Frontal cortex (tissue), 2 donors: ENCODE measurements around the genes SMURF2 and LRRC37A3.

DNA sequence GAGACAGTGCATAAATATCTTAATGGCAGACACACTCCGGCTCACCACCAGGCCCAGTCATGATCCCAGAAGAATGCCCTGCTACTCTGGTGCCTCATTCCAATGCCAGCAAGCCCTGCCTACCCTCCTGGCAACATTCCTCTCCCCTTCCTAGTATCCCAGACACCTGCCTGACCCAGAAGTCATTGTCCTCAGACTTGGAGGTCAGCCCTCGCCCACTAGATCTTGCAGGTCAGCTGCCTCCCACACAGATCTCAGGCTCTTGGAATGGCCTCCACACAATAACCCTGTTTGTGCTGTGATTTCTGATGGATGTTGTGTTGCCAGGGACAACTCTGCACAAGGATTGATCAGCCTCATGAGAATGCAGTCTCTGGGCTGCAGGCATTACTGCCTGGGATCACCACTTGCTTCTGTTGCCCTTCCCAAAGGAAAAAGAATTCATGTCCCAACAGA lies 1.9 kb upstream of the TEX2 start:
- RAMPAGE, long total RNA: no peak

DNA sequence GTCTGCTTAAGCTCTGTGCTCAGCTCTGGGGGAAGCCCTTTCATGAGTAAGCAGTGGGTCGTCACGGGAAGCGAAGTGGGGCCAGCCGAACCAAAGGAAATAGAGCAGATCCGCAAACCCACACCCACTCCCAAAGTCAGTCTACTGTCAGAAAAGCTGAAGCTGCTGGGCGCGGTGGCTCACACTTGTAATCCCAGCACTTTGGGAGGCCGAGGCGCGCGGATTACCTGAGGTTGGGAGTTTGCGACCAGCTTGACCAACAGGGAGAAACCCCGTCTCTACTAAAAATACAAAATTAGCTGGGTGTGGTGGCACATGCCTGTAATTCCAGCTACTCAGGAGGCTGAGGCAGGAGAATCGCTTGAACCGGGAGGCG lies 50.0 kb downstream of the PECAM1 start:
- RAMPAGE, long total RNA: no peak

GRCh38 chr17:64344070-64344986 lies 46.3 kb downstream of the PECAM1 start:
- RAMPAGE, long total RNA: no peak

- RAMPAGE, long total RNA: no peak
Measured at GRCh38 chr17:64411859-64412464, 21.3 kb upstream of the PECAM1 start.

- RAMPAGE, long total RNA: no peak
Measured at GRCh38 chr17:64413408-64414029, 22.9 kb upstream of the PECAM1 start.

GRCh38 chr17:64418495-64419009 lies 27.9 kb upstream of the PECAM1 start:
- RAMPAGE, long total RNA: no peak

GRCh38 chr17:64529259-64529877 lies 22.6 kb downstream of the CEP95 start:
- RAMPAGE, long total RNA: no peak

- RAMPAGE, long total RNA: no peak
Measured at GRCh38 chr17:64531721-64532340, 25.1 kb downstream of the CEP95 start.

- RAMPAGE, long total RNA: no peak
Measured at GRCh38 chr17:64532667-64533024, 25.9 kb downstream of the CEP95 start.

GRCh38 chr17:64580731-64581232 lies 74.0 kb downstream of the CEP95 start:
- RAMPAGE, long total RNA: no peak

- RAMPAGE, long total RNA: no peak
Measured at GRCh38 chr17:64661759-64662146, 354 bp downstream of the SMURF2 start.

DNA sequence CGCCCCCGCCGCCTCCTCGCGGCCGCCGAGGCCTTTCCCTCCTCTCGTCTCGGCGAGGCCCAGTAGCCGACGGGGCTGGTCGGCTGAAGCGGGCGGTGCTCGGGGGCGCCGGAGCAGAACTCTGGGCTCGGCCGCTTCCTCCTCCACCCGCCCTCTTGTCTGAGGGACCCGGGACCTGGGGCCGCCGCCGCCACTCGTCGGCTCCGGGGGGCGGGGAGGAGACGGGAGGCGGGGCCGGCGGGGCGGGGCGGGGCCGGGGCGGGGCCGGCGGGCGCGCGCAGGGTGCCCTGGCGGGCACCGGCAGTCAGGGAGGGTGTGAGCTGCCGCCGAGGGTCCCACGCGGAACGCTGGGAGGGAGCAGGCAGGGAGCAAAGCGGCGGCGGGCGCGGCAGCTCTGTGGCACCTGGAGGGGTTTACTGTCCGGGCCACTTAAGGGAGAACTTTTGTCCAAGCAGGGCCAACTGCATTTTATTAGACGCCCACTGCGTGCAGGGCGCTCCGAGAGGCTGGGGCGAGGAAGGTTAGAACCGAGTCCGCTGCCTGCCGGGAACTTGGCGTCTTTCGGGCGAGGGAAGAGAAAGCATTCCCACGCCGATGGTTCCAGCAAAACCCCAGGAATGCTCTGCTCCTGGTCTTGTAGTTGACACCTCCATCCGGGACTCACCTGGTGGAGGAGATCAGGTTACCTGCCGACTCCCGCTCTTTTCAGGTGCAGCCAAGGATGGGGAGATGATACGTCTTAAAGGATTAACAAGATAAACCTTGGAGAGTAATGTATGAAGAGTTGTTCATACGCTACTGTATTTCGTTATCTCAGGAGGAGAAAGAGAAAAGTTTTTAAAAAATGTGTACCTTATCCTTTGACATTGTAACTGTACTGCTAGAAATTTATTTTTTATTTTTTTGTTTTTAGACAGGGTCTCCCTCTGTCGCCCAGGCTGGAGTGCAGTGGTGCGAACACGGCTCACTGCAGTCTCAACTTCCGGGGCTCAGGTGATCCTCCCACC lies at the start of gene SMURF2:
Gene SMURF2, minus strand, starts transcription at position 161 of the 1,007 bp plus-strand sequence.
- RAMPAGE, long total RNA: no peak

- RAMPAGE, long total RNA: no peak
Measured at GRCh38 chr17:64773839-64774668, 111.9 kb upstream of the SMURF2 start.

DNA sequence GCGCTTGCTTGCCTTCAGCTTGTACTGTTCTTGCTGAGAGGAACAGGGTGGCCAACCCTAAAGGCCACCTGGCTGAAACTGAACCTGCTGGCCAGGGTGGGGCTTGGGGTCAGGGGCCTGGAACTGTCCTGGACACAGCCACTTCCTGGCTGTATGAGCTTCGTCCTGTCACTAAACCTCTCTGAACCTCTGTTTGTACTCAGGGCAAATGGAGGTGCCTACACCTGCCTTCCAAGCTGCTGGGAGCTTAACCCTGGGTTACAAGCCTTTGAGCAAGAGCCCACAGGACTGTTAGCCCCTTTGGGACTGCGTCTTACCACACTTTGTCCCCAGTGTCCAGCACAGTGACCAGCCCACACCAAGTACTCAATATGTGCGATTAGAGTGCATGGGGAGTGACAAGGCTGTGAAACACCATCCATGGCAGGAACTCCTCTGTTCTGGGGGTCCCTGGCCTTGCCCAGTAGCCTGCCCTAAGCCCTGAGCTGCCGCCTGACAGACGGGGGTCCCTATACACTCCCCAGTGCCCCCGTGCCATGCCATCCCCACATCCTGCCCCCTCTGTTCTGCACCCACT lies 112.7 kb upstream of the SMURF2 start:
- RAMPAGE, long total RNA: no peak

- RAMPAGE, long total RNA: start-site peak on the minus strand at chr17:64919461-64919482, 56 and 15 reads in 2 replicates
Measured at GRCh38 chr17:64919306-64920227, at the start of gene LRRC37A3. LRRC37A3 (minus strand) TSS chr17:64919478.

DNA sequence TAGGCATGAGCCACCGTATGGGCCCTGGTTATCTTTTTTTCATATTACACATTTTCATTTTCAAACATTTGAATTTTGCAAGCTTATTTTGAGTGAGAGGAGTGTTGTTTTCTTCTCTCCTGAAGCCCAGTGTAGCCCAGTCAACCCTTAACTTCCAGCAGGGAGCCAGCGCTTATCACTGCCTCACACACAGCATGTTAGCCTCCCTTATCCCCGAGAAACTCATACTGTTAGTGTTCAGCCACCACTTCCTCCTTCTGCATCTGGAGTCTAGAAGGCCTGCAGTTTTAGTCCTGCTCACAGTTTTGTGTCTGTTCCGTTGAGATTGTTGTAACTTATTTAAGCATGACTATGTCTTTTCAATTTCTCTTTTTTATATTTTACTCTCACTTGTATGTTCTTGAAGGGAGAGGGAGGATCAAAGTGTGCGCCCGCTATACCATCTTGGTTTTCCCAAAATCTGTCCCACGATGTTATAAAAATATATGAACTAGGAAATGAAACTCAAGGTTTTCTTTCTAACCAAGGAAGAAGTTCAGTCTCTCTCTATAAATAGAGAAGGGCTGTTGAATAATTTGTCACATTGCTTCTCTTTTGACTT lies 3.7 kb upstream of the LRRC37A3 start:
- RAMPAGE, long total RNA: no peak

DNA sequence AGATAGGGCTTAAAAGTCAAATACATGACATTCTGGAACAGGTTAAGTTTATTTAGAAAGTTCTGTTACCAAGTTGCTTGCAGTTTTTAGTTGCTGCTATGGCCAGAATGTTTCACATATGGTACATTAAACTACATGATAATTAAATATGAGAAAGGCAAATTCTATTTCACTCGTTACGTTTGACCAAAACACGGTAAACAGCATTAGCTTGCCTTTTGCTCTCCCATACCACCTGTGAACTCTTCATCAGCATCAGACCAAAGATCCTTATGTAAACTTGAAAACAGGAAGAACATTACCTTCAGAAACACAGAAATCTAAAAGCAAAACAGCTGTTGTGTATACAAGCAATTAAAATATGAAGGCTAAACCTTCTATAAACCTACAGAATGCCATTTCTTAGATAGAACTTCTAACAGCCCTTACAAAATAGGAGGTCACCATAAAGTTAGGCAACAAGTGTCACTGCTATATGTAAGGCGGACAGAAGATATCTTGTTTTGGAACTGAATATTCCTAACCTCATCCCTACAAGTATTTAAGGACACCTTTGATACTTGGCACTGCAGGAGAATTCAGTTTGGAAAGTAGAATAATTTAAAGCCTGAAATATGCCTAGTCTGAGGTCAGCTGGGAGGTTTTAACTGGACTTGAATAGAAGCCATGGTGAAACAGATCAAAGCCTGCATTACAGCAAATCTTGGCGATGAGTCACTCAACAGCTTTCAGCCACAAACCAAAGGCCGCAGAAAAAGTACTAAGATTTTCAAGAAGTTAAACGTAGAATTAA lies 43.0 kb downstream of the GNA13 start:
- RAMPAGE, long total RNA: no peak

- RAMPAGE, long total RNA: no peak
Measured at GRCh38 chr17:65055696-65056419, 682 bp downstream of the GNA13 start.

GRCh38 chr17:65071795-65072155 lies 15.2 kb upstream of the GNA13 start:
- RAMPAGE, long total RNA: no peak

DNA sequence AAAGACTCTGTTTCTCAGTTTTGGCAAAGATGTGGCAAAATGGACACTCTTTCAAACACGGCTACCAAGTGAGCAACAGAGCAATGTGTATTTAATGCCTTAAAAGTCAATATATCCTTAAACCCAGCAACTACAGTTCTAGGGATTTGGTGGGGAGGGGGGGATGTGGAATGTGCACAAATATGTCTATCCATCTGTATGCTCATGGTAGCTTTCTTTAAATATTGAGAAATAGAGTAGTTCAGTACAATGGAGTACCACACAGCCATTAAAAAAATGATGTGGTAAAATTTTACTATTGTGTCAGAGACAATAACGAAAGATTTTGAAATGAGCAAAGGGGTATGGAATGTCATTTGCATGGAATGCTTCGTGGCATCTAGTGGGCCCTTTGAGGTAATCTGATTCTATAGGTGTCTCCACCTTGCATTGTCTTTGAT lies 108.1 kb downstream of the AXIN2 start:
- RAMPAGE, long total RNA: no peak